SJCRH30 (cell line): ENCODE data around the genes PCDHB6, PCDHB7, SLC25A2, PCDHGA7, PCDHGB6 and PCDHGC3.

DNA sequence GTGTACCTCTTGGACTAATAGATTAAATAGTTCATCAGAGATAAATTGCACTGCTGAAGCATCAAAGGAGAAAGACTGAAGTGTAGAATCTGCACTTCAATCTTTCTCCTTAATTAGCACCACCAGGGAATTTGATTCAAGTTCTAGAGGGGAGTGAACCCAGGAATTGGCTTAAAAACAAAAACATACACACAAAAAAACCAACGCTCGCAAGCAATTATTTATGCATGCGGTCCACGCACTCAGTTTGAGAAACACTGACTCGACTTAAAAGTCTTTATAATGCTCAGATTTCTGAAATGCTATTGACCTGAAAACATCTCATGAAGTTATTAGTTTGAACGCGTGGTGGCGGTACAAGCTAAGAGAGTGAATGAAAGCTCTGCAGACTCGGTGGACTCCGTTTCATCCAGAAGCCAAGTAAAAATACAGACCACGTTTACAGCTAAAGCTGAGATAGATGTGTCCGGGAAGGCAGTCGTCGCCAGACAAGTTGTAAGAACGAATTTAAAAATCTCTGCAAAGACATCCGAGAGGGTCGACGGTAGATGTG, at the start of gene PCDHB6:
Gene PCDHB6 (plus strand): TSS at position 403 of the 553 bp plus-strand sequence.
- RAMPAGE, long total RNA = no peak

DNA sequence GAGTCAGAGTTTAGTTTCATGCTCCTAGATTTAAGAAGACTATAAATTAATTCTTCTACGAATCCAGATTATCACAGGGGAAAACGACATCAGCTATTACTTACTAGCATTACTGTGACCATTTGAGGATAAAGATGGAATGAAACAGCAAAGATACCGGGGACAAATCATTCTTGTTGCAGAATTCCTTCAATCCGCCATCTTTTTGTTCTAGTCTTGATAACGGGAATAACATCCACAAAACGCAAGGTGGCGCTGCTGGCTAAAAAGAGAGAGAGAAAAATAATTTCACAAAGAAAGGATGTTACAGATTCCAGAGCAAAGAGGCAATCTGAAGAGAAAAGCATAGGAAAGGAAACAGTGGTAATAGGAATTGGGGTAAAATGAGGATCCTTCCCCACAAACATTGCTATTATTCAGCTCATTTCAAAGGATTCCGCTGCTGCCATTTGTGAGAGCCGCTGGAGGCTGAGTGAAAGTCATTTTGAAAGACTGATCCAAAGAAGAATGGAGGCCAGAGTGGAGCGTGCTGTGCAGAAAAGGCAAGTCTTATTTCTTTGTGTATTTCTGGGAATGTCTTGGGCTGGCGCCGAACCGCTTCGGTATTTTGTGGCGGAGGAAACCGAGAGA, at the start of gene PCDHB7:
Gene PCDHB7 (plus strand): TSS at position 316 of the 630 bp plus-strand sequence.
- RAMPAGE, long total RNA = no peak

- RAMPAGE, long total RNA = no peak
Observed at GRCh38 chr5:141234094-141234707, 11.0 kb upstream of the PCDHB15 start.

DNA sequence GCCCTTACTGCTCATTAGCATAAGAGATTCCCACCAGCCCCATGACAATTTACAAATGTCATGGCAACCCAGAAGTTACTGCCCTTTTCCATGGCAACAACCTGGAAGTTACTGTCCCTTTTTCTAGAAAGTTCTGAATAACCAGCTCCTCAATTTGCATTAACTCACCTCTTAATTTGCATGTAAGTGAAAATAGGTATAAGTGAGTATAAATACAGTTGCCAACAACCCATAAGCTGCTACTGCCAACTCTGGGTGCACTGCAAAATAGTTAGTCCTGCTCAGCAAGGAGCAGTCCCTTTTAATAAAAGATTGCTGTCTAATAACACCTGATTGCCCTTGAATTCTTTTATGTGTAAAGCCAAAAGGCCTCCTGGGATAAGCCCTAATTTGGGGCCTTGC, 5.6 kb downstream of the PCDHB15 start:
- RAMPAGE, long total RNA = no peak

GRCh38 chr5:141303851-141304196, at the start of gene SLC25A2:
Gene SLC25A2 (minus strand): TSS chr5:141304049.
- RAMPAGE, long total RNA = no peak

GRCh38 chr5:141374045-141374410, 337 bp downstream of the PCDHGA6 start:
- RAMPAGE, long total RNA = no peak

DNA sequence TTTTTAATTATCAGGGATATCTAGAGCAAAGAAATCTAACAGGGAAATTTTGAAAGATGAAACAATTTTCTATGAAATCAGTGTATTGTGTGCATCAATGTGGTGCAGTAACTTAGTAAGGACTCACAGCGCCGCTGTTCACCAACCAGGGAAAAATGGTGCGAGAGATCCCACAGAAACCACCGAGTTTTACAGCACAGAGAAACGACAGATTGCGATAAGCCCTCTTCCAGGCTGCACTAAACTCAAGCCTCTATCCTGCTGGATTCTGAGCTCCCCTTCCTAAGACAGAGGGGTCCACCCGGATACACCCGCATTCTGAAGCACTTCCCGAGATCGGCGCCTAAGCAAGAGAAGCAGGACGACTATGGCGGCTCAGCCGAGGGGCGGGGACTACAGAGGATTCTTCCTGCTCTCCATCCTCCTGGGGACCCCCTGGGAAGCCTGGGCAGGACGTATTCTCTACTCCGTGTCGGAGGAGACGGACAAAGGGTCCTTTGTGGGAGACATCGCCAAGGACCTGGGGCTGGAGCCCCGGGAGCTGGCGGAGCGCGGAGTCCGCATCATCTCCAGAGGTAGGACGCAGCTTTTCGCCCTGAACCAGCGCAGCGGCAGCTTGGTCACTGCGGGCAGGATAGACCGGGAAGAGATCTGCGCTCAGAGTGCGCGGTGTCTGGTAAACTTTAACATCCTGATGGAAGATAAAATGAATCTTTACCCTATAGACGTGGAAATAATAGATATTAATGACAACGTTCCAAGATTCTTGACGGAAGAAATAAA, at the start of gene PCDHGA7:
Gene PCDHGA7 (plus strand): TSS at position 210 of the 783 bp plus-strand sequence.
- RAMPAGE, long total RNA = no peak

DNA sequence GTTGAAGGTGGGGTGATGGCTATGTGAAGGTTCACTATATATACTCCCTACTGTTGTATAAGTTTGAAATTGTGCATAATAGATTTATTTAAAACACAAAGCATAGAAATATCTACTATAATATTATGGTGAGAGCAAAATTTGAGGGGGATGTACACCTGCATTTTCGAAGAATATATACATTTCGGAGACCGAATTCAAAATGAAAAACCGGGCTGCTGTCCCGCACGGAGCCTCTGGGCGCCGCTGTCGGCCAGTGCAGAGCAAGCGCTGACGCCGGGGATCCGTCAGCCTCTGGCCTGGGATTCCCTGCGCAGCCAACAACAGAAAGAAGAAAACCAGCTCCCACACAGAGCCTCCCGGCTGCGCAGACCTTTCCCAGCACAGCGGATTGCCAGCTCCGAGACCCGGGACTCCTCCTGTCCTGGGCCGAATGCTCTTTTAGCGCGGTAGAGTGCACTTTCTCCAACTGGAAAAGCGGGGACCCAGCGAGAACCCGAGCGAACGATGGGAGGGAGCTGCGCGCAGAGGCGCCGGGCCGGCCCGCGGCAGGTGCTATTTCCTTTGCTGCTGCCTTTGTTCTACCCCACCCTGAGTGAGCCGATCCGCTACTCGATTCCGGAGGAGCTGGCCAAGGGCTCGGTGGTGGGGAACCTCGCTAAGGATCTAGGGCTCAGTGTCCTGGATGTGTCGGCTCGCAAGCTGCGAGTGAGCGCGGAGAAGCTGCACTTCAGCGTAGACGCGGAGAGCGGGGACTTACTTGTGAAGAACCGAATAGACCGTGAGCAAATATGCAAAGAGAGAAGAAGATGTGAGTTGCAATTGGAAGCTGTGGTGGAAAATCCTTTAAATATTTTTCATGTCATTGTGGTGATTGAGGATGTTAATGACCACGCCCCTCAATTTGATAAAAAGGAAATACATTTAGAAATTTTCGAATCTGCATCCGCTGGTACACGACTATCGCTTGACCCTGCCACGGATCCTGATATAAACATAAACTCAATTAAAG, at the start of gene PCDHGB6:
Gene PCDHGB6 (plus strand): TSS at position 326 of the 1,012 bp plus-strand sequence.
- RAMPAGE, long total RNA = no peak

GRCh38 chr5:141475613-141476309, at the start of gene PCDHGC3:
Gene PCDHGC3 (plus strand): TSS chr5:141475966.
- RAMPAGE, long total RNA = no peak

DNA sequence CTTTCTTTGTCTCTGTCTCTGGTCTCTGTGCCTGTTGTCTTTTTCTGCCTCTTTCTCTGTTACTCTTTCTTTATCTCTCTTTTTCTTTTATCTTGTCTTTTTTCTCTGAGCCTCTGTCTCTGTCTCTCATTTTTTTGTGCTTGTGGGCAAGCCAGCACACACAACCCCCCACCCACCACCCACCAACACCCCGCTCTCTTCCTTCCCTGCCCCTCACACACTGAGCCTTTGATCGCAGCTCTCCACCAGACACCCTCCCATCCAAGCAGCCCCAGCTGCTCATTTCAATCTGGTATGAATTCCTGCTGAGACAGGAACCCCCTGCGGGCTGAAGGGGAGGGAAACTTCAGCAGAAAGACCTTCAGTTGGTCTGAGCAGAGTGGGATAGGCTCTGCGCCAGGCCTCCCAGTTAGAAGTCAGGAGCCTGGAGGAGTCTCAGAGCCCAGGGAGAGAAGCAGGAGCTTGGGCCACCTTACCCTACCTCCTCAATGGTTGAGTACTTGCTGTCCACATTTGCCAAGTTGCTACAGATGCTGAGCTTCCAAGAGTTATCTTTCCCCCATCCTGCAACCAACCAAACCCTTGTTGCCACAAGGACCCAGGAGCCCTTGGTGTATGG, 7.1 kb downstream of the PCDHGC5 start:
- RAMPAGE, long total RNA = no peak

DNA sequence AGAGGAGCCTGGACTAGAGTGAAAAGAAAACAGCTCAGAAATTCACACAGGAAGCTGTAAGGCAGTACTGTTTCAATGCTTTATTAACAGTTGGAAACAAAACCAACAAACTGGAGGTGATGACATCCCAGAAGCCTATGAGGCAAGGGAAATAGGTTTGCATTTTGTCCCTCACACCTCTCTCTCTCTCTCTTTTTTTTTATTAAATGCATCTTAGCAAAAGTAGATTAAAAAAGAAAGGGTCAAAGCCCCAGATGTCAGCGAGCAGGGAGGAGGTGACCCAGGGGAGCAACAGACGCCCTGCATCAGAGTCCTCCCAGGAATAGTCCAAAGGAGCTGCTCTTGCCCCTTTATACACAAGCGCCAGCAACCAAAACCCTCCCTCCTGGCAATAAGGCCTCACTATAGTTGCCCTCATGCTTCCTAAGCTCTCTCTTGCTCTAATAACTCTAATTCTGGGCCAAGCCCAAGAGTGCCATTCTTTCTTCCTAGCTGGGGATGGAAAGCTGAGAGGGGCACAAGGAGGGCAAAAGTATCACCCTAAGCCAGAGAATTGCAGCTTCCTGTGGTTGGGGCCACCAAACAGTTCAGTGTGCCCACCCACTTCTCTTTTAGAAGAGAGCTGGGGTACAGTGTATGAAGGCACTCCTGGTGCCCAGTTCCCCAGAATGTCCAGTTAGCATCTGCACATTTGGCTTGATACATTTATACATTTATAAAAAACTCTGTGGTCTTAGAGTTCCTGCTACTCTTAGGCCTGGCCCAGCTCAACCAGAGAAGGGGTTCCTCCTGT, 26.3 kb downstream of the PCDHGC5 start:
- RAMPAGE, long total RNA = no peak

- RAMPAGE, long total RNA = no peak
Observed at GRCh38 chr5:141557569-141558850, 60.8 kb downstream of the DIAPH1 start.

DNA sequence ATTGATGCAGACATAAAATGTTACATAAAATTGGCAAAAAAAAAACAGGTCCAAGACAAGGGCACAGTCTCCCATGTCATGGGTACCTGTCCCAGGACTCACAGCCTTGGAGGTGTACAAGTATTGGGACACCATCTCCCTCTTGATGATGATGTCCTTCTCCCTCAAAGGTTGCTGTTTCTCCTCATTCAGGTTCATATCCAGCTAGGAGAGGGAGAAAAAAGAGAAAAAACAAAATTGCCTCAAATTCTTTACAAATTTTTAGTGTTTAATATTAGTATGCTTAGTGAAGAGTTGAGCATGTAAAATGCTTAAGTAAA, 34.8 kb downstream of the DIAPH1 start:
- RAMPAGE, long total RNA = no peak

DNA sequence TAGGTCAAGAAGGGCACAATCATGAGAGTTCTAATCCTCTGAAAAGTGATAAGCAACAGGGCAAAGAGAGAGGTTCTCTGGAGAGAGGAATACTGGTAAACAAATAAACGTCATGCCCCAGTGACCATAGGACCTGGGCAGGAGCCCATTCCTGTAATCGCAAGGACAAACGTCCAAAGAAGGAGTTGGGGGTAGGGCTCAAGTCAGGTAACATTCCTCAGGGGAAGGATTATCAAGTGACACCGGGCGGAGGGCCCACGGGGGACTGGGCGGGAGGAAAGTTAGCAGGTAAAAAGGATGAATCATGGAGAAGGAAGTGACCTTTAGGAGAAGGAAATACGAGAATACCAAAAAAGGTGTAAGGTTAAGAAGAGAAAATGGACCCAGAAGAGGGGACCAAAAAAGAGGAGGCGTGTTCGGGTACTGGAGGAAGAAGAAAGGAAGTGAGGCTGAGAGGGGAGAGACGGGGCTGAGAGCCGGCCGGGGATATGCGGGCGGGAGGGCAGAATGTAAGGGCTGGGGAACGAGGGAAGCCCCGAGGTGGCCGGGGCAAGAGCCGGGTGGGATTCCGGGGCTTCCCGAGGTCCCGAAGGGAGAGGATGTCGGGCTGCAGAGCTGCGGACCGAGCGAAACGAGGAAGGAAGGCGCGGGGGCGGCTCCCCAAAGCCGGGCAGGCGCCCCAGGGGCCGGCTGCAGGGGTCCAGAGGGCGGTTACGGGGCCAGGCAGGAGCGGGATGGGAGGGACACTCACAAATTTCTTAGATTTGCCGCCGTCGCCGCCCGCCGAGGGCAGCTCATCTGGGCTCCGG, 549 bp downstream of the DIAPH1 start:
- RAMPAGE, long total RNA = no peak

- RAMPAGE, long total RNA = no peak
Observed at GRCh38 chr5:141646074-141646492, 5.1 kb downstream of the FCHSD1 start.

GRCh38 chr5:141680760-141681600, 1.1 kb downstream of the ARAP3 start:
- RAMPAGE, long total RNA = no peak

- RAMPAGE, long total RNA = no peak
Observed at GRCh38 chr5:141816392-141817346, 61.5 kb downstream of the PCDH1 start.

DNA sequence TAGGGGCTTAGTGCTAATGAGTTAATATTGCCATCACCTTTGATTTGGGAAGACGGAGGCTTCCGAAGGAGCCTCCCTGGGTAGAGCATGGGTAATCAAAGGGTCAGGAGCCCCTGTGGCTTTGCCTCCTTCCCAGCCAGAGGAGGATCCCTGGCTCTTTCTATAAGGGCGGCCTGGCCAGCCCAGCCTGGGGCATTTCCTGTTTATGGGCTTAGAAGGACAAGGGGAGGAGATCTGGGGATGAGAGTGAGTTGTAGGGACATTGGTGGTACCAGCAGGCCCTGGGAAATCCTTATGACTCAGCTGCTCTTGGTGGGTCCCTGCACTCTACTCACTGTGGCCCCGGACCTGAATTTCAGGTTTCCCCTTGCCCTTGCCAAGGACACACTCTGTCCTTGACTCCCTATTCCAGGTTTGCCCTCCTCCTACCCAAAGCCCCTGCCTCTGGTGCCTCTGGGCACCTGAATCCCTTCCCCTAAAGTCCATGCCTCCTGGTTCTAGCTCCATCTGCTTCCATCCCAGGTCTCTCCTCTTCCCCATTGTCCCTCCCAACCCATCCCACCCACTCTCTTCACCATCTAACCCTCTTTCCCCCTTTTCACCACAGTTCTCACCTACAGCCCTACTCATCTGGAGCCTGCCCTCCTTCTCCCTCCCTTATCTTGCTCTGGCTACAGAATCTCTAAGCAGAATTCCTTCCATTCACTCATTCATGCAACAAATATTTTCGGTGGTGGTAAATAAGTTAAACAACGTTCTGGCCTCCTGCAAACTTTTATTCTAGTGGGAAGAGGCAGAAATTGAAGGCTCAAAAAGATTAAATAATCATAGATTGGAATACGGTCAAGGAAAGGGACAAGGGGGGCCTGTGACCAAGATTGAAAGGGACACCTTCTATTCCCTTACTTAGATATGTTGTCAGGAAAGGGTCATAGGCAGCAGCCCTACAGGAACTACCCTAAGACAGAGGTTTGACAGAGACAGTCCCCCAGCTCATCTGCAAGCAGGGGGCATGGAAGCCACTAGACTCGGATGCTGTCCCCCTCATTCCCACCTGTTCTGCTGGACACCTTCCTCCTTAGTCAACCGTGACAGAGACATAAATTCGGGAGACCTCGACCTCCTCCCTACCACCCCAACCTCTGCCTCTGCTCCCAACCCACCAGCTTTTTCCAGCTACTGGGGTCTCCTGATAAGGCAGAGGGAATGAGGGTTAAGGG, 34.7 kb downstream of the PCDH1 start:
- RAMPAGE, long total RNA = no peak

GRCh38 chr5:141863601-141864158, 14.5 kb downstream of the PCDH1 start:
- RAMPAGE, long total RNA = no peak

DNA sequence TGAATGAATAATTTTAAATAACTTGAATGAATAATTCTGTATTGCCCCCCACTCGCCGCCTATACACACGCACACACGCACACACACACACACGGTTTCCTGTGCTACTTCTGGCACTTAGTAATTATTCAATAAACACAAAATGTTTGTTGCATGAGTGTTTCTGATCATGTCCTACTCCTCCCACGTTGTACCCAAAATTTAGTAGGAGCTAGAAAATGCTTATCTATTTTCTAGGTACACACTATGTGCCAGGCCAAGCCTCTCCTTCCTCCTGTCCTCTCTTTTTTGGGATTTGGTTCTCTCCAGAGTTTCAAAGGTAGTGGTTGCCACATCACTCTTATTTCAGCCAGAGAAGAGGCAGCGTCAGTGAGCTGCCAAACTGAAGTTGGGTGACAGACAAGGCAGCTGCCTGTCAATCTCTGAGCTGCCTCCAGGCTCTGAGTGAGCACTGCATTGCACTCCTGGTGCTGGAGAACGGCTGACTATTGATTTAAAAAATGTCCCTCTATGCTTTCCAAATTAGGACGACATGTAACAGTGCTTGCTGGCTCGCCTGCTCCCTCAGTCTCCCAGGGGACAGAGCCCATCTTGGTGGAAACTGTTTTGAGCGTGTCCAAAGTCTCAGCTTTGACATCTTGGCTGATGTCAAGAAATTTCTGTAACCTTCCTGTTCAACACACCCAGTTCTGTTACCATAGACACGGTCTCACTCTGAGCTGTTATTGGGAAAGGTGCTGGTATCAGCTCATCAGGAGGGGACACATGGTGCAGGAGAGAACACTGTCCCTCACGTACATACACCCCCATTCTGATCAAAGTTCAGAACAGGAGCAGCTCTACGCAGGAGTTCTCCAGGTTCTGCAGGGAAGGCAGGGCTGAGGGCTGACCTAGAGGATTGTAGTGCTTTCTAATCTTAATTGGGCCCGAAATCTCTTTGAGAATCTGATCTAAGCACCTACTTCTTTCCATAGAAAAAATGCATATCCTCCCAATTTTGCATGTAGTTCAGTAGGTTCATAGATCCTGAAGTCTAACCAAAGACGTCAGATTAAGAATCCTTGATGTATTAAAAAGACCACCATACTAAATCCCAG, 15.8 kb downstream of the PCDH12 start:
- RAMPAGE, long total RNA = no peak